AG10803 (cell line): ENCODE measurements around a stretch of chr18.

GRCh38 chr18:79316237-79316872 is 79.4 kb upstream of the NFATC1 start:
- RRBS, result no CpG with 5 or more reads among the region's 12 CpGs

DNA sequence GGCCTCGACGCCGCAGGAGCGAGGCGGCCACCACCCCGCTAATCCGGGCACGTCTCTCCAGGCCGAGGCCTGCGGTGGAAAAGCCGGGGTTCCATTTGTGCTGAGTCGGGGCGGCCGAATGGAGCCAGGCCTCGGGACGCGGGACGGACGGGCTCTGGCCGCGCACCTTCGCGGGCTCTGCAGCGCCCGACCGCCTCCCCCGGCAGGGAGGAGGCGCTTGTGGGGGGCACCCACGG is 1.2 kb upstream of the NFATC1 start:
- RRBS, result 2% methylated on average over 10 of the region's 29 CpGs

- RRBS, result no CpG with 5 or more reads among the region's 15 CpGs
These were observed 101.8 kb upstream of the CTDP1 start for GRCh38 chr18:79577863-79578189.

DNA sequence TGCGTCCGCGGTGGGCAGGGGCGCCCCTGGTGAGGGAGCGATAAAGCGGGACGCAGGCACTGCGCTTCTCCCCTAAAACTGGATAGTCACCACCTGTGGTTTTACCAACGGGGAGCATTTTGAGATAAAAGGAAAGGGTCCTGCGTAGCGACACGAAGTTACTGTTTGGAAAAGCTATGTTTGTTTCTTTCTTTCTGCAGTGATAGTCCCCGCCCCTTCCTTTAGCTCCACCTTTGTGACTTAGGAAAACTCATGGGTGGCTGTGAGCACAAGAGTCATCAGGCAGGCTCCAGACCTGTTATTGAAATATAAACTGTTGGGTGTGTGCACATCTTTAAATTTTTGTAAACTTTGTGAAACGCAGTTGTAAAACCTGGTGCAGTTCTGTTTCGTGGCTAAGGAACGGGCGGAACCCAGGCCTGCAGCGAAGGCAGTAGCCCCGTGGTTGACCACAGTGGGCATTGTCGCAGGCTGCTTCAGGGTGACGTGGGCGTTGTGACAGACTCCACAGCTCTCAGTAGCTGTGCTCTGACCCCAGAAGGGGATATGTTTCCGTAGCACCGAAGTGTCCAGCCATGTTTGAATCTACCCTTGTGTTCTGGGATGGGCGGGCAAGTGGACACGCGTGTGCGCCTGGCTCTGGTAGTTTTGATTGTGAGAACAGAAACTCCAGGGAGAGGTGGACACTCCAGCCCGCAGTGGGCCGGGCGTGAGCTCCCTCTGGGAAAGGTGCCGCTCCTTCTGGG is 905 bp downstream of the CTDP1 start:
- RRBS, result no CpG with 5 or more reads among the region's 32 CpGs

GRCh38 chr18:79711662-79712210 is 32.1 kb downstream of the CTDP1 start:
- RRBS, result no CpG with 5 or more reads among the region's 12 CpGs

- RRBS, result no CpG with 5 or more reads among the region's 11 CpGs
These were observed 50.6 kb downstream of the CTDP1 start for GRCh38 chr18:79730102-79730692.

- RRBS, result no CpG with 5 or more reads among the region's 8 CpGs
These were observed 46.5 kb upstream of the KCNG2 start for GRCh38 chr18:79751312-79751593.

DNA sequence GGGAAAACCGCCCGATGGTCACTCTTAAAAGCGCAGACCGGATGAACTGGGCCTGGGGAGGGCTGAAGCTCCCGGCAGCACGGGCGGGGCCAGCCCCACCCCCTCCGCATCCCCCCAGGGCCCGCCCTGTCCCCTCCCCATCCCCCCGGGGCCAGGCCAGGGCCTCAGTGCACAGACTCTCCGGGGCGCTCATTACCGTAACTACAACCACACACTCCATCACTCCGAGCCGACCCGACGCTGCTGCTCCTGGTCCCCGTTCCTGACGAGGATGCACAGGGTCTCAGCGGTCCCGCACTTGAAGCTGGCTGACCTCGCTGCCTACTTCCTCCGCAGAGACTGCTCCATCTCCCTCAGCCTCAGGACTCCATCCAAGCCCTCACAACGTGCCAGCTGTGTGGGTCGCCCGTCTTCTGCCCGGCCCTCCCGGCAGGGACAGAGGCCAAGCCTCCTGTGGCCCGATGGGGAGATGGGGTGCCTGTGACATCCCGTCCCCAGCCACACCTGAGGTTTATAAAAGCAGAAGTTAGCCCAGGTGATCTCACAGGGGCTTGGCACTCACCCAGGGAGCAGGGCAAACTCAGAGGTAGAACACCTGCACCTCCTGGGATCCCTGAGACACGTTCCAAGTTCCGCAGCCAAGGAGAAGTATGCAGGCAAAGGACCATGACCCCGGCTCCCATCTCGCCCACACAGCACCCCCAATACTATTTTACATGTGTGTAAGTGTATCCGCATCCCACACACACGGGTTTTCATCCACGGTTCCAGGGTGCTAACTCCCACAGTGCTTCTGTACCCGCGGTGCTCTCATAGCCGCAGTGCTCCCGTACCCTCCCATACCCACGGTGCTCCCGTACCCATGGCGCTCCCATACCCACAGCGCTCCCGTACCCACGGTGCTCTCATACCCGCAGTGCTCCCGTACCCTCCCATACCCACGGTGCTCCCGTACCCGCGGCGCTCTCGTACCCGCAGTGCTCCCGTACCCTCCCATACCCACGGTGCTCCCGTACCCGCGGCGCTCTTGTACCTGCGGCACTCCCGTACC is 35.9 kb downstream of the SLC66A2 start:
- RRBS, result 81% methylated on average over 6 of the region's 64 CpGs

GRCh38 chr18:79926223-79926886 is 25.1 kb downstream of the SLC66A2 start:
- RRBS, result no CpG with 5 or more reads among the region's 13 CpGs

DNA sequence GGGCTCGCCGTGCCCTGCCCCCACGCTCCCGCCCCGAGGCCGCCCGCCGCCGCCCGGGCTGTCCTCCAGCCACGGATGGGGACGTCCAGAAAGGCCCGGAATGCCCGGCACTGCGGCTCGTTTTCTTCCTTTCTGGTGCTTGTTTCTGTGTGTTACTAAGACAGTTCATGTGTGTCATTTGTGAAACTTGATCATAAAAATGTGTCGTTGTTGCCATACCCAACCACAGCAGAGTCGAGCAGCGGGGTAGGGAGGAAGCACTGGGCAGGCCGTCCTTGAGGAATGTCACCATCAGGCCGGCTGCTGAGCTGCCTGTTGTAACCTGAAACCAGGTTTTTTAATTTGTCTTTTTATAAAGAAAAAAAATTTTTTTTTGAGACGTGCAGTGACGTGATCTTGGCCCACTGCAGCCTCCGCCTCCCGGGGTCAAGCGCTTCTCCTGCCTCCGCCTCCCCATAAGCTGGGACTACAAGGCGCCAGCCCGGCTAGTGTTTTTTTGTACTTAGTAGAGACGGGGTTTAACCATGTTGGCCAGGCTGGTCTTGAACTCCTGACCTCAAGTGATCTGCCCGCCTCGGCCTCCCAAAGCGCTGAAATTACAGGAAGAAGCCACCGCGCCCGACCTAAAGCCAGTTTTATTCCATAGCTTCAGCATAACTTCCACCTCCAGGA is 559 bp upstream of the TXNL4A start:
- RRBS, result 3% methylated on average over 15 of the region's 36 CpGs